ENCODE results near the gene MYCN.

- PRO-cap = no peak
- RAMPAGE, long total RNA, 3 experiments = no peak in any of the 3 experiments
Observed at GRCh38 chr2:11388557-11388923, 44.1 kb upstream of the ROCK2 start.

- PRO-cap = no peak
- RAMPAGE, long total RNA, 3 experiments = no peak in any of the 3 experiments
Observed at GRCh38 chr2:11389446-11389819, 45.0 kb upstream of the ROCK2 start.

DNA sequence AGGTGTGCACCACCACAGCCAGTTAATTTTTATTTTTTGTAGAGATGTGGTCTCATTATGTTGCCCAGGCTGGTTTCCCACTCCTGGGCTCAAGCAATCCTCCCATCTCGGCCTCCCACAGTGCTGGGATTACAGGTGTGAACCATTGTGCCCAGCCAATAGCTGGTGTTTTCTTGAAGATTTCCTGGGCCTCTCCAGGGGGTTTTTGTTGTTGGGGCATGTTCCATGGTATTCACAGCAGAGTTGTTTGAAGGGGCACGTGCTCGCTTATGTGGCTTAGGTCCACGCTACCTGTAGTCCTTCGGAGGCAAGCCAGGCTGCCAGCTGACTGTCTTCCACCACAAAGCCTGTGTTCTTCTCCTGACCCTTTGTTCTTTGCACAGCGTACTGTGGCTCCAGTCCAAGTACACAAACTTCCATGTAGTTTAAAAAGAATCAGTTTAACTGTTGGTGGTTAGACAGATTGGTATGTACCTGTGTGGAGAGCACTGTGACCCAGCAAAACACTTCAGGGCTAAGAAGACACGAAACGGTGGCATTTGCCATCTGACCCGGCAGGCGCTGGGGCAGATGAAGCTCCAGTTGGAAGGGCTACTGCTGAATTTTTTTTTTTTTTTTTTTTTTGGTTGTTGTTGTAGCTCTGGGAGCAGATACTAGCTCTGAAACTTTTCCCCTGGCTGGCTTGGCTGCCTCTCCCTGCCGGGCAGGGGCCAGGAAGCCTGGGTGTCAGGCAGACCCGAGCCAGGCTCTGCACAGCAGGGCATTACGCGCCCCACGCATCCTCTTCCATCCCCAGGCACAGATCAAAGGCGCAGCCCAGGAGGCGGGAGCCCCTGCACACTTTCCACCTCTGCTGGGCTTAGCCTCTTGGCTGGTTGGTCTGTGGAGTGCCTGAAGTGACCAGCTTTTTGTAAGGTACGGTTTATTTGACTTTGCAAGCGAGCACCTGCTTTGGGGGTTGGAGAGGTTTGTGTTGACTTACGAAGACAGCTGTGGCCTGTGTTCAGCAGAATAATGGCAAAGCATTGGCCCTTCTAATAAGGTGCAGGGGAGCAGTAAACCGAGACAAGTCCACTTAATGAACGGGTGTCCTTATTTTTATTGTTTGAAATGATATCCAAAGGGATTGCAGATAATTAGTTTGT, 5.7 kb downstream of the GREB1 start:
- PRO-cap = no peak
- RAMPAGE, long total RNA, 3 experiments = no peak in any of the 3 experiments

DNA sequence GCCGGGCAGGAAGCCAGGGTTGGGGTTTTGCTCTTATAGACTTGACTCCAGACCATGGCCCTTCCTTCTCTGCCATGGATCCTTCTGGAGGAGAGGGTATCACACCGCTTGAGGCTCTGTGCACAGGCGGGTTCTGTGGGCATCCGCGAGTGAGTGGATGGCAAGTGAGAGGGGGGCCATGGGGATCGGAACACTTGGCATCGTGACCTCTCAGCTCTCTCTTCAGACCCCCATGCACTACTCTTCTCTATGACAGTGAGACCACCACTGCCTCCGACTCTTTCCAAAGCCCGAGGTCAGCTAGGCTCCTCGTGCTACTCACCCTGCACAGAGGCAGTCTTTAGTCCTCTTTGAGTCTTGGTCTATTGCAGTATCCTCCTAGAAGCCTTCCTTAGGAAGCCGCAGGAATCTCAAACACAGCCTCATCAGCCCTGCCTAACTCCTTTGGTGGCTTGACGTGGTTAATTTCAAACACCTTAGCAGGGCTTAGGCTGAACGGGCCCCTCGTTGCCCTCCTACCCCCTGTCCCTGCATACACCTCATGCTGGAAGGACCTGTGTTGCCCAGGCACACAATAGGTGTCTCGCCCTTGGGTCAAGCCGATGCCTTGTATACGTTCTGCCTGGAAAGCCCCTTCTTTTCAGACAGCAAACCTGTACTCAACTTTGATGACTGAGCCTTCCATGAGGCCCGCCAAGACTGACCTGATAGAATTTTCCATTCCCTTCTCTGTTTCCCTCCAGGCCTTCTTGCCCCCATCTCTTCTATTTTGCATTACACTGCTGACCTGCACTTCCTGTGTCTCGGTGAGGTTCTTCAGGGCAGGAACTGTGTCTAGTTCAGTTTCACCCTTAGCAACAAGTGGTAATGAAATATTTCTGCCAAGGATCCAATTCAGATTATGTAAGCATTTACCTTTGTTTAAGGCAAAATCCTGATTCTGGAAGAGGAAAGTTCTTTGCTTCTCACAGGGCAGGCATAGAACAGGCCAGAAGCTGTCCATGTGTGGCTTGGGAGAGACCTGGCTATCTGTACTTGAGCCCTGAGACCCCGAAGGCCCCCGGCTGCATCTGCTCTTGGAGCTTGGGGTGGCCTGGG, 7.8 kb downstream of the GREB1 start:
- PRO-cap = no peak
- RAMPAGE, long total RNA, 3 experiments = no peak in any of the 3 experiments

DNA sequence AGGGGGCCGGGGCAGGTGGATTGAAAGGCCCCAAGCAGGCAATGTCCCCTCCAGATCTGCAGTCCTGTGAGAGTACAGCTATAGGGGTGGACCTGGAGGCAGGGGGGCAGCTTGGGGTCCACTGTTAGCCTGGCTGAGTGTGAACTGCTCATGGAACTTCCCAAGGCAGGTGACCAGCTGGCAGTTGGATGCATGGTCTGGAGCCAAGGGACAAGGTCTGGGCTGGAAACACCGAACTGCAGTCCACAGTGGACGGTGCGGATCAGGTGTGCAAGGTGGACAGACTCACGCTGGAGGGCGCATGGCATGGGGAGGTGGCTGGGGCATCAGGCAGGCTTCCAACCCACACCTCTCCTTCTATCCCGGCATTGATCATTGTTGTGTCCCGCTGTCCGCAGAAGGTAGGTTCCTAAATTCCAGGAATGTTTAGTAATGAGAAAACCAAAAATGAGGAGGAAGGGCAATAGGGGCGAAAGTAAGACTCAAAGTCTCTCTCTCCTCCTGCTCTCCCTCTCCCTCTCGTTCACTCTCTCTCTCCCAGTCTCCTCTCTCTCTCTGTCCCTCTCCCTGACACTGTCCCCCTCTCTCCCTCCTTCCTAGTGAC, 30.4 kb upstream of the LPIN1 start:
- PRO-cap = no peak
- RAMPAGE, long total RNA, 3 experiments = no peak in any of the 3 experiments

- PRO-cap = no peak
- RAMPAGE, long total RNA, 3 experiments = no peak in any of the 3 experiments
Observed at GRCh38 chr2:11743753-11744648, 2.4 kb upstream of the LPIN1 start.

- PRO-cap = no peak
- RAMPAGE, long total RNA, 3 experiments = no peak in any of the 3 experiments
Observed at GRCh38 chr2:11775387-11775848, 29.0 kb downstream of the LPIN1 start.

- PRO-cap = no peak
- RAMPAGE, long total RNA, 3 experiments = no peak in any of the 3 experiments
Observed at GRCh38 chr2:12007280-12007625, 260.8 kb downstream of the LPIN1 start.

GRCh38 chr2:12262444-12263083, 454.2 kb upstream of the TRIB2 start:
- PRO-cap = no peak
- RAMPAGE, long total RNA, 3 experiments = no peak in any of the 3 experiments

DNA sequence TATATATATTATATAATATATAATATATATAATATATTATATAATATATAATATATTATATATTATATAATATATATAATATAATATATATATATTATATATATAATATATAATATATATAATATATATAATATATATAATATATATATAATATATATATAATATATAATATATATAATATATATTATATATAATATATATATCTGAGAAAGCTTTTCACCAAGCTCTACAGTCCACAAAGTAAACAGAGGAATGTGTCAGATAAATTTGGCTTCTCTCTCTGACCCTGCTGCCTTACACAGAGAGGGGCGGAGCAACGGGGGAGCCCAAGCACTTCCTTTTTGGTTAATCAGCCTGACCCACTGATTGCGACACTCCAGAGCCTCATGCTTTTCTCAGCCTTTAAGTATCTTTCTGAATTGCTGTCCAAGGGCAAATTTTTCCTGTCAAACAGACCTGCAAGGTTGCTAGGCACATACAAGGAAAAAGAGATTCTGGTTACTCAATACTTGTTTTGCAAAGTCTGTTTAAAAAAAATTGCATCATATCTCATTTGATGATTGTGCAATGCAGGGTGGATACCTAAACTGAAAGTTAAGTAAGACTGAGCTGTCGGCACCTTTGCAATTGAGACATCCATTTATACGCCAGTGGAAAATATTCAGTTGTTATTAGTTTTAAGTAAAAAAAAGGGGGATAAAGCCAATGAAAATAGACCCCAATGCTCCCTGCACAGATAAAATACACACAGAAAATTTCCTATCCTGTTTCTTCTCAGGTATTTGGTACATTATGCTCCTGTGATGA, 260.5 kb upstream of the TRIB2 start:
- PRO-cap = no peak
- RAMPAGE, long total RNA, 3 experiments = no peak in any of the 3 experiments

DNA sequence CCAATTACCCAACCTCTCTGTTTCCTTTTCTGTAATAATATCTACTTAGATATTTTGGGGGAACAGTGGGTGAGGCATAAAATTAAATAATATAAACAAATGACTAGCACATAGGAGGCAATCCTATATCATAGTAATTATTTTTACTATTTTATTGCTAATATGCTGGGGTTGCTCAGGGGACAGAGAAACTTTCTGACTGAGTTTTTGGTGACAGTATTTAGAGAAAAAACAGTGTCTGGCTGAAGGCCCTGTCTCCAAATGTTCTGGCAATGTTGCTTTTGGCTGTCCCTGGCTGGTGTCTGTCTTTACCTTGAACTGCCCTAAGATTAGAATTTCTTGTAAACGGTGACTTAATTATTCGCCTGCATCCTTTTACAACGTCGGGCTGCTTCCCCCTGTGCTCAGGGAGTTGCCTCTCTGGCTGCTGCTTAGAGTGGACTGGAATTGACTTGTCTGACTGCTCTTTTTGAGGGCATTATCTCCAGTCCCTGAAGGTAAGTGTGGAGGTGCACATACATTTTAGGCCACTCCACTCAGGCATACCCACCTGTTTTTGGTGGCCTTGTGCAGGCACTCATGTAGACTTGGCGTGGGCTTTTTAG, 230.6 kb upstream of the TRIB2 start:
- PRO-cap = no peak
- RAMPAGE, long total RNA, 3 experiments = no peak in any of the 3 experiments

DNA sequence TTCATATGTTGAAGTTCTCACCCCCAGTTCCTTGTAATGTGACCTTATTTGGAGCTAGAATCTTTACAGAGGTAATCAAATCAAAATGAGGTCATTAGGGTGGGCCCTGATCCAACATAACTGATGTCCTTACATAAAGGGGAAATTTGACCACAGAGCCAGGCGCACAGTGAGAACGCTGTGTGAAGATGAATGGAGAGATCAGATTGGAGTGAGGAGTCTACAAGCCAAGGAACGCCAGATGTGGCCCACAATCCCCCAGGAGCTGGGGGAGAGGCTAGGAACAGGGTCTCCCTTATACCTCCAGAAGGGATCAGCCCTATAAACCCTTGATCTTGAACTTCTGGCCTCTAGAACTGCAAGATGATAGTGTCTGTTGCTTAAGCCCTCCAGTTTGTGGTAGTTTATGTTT, 31.5 kb upstream of the TRIB2 start:
- PRO-cap = no peak
- RAMPAGE, long total RNA, 3 experiments = no peak in any of the 3 experiments

GRCh38 chr2:12717322-12718311, 881 bp downstream of the TRIB2 start:
- PRO-cap = bidirectional peak, plus-strand start at chr2:12717416, minus-strand start at chr2:12717409; bidirectional peak, plus-strand start at chr2:12717847, minus-strand start at chr2:12717560; bidirectional peak, plus-strand start at chr2:12718212, minus-strand start at chr2:12717985
- RAMPAGE, long total RNA, 3 experiments = no peak in any of the 3 experiments

- PRO-cap = no peak
- RAMPAGE, long total RNA, 3 experiments = no peak in any of the 3 experiments
Observed at GRCh38 chr2:12727482-12728230, 10.9 kb downstream of the TRIB2 start.

GRCh38 chr2:12776322-12776642, 59.5 kb downstream of the TRIB2 start:
- PRO-cap = no peak
- RAMPAGE, long total RNA, 3 experiments = no peak in any of the 3 experiments

DNA sequence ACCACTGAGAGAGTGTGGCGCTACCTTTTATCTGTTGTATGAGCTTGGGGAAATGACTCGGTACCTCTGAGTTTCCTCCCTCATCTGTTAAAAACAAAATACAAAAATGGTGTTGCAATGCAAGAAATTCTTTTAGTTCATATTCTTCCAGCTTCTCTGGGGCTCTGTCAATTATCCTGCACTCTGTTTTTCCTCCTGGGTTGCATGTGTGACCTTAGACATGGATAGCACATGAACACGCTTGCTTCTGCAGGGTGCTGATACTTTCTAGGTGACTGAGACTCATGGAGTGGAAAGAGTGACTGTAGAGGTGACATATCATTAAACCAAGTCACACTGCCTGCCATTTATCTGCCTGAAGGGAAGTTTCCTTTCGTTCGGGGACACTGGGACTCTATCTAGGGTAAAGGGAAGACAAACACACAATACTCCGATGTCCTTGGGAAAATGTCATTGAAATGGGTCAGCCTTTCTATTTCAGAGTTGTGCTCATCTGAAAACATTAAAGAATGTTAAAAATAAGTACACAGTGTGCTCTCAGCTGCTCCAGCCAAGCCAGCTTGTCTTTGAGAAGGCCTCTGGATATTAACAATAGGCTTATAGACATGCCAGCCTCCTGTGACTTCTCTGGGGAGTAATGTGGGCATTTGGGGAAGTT, 91.4 kb downstream of the TRIB2 start:
- PRO-cap = no peak
- RAMPAGE, long total RNA, 3 experiments = no peak in any of the 3 experiments

- PRO-cap = bidirectional peak, plus-strand start at chr2:12919030, minus-strand start at chr2:12918890
- RAMPAGE, long total RNA, 3 experiments = no peak in any of the 3 experiments
Observed at GRCh38 chr2:12918609-12919362, 202.1 kb downstream of the TRIB2 start.

DNA sequence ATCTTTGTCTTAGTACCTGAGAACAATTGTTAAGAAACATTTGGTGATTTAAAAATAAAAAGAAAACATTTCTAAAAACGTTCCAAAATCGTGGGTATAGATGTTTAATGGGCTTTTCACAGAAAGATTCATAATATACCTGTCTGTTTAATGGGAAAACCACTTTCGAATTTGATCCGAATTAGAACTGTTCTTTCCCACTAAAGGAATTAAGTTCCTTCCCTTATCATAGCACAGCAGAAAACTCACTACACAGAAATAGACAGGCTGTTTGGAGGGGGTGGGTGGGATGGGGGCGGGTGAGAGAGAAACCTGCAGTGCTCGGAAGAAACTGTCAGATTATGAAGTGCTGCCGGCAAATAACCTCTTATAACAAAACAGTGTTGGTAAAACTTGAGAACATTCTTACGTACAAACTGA, 756.1 kb upstream of the LRATD1 start:
- PRO-cap = no peak
- RAMPAGE, long total RNA, 3 experiments = no peak in any of the 3 experiments

GRCh38 chr2:14633031-14633335, 466 bp downstream of the LRATD1 start:
- PRO-cap = no peak
- RAMPAGE, long total RNA, 3 experiments = no peak in any of the 3 experiments

DNA sequence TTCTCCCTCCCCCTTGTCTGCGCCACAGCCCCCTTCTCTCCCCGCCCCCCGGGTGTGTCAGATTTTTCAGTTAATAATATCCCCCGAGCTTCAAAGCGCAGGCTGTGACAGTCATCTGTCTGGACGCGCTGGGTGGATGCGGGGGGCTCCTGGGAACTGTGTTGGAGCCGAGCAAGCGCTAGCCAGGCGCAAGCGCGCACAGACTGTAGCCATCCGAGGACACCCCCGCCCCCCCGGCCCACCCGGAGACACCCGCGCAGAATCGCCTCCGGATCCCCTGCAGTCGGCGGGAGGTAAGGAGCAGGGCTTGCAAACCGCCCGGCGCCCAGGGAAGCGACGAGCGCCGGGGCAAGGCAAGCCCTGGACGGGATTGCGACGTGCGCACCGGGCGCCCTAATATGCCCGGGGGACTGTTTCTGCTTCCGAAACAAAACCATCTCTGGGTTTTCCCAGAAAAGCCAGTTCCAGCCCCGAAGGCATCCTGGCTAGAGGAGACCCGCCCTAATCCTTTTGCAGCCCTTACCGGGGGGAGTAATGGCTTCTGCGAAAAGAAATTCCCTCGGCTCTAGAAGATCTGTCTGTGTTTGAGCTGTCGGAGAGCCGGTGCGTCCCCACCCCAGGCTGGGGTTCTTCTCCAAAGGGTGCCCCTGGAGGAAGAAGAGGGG, at the start of gene MYCN:
TSS of gene MYCN (plus strand) at position 100 of the 665 bp plus-strand sequence.
- PRO-cap = unidirectional peak, plus-strand start at position 105 of the sequence
- RAMPAGE, long total RNA, 3 experiments = no peak in any of the 3 experiments